Measurements from ENCODE around the genes CD93, GZF1 and CST11.

DNA sequence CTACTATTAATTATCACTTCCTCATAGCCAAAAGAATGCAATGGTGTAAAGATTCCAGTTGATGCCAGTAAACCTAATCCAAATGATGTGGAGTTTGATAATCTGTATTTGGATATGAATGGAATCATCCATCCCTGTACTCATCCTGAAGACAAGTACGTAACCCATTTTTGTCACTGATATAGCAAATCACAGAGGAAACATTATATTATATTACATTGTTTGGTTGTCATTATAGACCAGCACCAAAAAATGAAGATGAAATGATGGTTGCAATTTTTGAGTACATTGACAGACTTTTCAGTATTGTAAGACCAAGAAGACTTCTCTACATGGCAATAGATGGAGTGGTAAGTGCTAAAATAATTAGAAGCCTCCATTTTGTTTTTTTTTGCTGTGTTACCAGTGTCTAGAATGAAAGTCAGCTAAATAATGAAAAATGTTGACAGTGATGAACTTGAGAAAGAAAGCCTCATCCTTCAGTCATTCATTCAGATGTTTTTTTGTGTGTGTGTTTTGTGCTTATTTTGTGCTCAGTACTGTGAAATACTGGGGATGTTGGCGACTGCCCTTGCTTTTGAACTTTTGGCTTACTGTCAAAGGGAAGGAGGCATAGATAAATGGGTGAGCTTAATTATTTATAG is 23.2 kb downstream of the XRN2 start:
- RRBS, result no CpG with 5 or more reads among the region's 2 CpGs

- RRBS, result no CpG with 5 or more reads among the region's 15 CpGs
Observed at GRCh38 chr20:21506806-21507120, 7.1 kb downstream of the NKX2-2 start.

GRCh38 chr20:21520503-21521190 is 6.8 kb upstream of the NKX2-2 start:
- RRBS, result 60% methylated on average over 3 of the region's 34 CpGs

DNA sequence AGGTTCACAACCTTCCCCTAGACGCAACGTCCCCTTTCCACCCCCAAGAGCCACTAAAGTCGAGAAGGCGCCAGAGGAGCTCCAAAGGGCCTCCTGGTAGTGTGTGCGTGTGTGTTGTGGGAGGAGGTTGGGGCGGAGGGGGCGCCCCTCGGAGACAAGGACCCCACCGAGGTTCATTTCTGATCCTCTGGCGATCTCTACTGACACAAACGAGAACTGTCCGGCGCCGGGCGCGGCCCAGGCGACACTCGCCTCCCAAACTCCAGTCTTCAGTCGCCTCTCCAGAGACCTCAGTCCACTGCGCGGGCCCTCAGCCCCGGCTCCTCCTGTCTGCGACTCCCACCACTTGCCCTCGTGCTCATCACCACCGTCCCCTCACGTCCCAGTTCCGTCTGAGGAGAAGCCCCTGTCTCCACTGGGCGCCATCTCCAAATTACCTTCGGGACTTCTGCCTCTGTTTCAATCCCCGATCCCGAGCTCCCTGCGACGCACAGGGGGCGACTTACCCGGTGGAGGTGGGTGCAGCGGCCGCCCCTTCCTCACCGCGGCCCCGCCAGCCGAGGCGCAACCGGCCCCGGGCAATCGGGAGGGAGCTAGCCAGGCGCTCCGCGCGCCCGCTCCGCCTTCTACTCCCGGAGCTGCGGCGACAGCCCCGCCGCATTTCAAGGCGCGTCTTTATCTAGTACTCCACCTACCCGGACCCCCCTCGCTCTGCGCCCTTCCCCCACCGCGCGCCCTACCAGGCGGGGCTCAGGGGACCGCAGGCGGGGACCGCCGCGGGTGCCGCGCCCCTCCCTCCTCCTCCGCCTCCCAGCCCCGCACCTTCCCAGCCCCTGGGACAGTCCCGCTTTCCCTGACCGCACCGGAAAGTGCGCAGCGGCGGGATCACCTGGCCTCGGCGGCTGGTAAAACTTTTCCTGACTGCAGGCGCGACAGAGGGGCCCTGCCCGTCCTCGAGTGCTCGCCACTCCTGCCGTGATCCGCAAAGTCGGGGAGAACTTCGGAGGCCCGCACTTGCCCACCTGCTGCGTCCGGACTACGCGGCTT is 7.7 kb upstream of the NKX2-2 start:
- RRBS, result 85% methylated on average over 27 of the region's 96 CpGs

DNA sequence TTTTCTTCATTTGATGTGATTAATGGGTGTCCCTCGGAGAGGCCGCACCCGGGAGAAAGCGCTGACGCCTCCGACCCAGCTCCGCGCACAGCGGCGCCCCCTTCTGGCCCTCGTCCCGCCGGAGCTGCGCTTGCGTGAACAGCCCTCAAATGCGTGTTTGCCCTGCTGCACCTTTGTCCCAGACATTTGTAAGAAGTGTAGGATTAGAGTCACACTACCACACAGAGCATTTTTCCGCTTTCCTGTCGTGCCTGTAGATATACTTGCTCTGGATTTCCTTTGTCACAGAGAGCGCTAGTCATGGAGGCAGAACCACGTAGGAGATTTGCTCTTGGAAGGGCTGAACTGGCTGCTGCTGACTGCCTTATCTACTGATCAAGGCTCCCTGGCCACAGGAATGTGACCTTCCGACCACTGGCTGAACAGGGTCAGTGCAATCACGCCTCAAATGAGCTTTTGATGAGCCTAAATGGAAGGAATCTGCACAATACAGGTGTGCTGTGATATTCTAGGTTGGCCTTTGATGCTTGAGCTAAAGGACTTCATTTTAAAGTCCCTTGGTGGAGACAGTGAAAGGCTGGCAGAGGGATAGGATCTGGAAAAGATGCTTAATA is 62.4 kb downstream of the PAX1 start:
- RRBS, result 26% methylated on average over 10 of the region's 22 CpGs

DNA sequence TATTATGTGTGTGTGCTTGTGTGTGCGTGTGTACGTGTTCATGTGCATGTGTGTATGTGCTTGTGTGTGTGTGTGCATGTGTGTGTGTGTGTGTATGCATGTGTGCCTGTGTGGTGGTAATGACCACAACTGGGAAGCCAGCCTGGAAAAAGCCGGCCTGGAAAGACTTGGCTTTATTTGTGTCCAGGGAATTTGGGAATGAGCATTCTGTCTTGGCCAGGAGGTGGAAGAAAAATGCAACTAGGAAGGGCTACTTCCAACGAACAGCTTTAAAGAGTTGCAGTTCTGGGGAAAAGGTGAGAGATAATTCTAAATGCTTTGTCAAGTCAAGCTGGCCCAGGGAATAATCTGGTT is 157.6 kb downstream of the PAX1 start:
- RRBS, result no CpG with 5 or more reads among the region's 4 CpGs

DNA sequence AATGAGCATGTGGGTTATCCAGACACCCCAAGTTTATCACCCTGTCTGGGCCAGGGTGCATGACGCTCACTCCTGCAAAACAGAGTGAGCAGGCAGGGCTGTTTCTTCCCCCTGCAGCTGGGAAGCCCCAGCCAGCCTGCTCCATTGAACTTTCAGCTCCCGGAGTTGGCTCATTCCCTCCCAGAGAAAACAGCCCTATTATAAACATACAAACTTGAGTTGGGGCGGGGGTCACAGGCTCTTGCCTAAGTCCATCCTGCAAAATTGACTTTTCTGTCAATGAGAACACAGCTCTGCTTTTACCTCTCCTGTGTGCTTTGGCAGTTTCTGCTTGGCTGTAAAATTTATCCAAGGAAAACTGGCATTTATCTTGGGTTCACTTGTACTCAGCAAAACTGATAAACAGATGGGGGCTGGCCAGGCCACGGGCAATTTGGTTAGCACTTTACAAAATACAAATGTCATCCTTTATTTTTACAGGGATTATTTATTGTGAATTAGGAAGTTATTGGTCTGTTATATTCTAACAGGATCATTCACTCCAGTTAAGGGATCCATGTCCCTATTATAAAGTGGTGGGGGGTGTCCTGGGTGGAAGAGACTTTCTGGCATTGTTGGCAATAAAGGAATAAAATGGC is 154.9 kb downstream of the FOXA2 start:
- RRBS, result no CpG with 5 or more reads among the region's 4 CpGs

DNA sequence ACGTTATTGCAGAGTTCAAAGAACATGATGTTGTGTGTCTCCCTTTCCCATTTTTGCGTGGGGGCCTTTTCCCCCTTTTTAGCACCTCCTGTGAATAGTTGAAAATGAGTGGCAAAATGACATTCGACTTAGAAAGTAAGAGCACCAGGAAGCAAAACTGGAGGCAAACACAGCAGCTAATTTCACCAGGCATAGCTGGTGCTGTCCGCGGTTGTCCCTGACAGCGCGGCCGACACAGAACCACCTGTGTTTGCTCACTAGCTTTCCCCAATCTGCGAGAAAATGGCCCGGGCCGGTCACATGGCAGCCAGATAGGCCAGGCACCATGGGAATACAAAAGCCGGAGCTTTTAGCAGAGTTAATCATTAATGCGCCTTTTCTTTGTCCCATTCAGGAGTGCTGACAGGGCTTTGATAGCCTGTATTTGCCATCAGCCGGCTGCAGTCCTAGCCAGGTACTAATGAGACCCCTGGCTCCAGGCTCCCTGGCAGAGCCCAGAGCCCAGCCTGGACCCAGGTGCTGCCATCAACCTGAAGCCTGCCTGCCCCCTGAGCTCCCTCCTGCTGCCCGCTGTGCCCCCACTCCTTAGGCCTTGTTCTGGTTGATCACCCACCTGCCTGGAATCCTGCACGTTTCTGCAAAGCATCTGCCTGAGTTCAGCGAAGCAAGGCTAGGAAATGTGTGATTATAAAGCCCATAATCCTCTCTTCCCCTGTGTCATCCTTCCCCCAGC is 93.5 kb downstream of the FOXA2 start:
- RRBS, result 87% methylated on average over 3 of the region's 17 CpGs

GRCh38 chr20:22568710-22569333 is 15.6 kb downstream of the FOXA2 start:
- RRBS, result 78% methylated on average over 16 of the region's 45 CpGs

- RRBS, result 77% methylated on average over 4 of the region's 20 CpGs
Observed at GRCh38 chr20:22582467-22582755, 2.0 kb downstream of the FOXA2 start.

DNA sequence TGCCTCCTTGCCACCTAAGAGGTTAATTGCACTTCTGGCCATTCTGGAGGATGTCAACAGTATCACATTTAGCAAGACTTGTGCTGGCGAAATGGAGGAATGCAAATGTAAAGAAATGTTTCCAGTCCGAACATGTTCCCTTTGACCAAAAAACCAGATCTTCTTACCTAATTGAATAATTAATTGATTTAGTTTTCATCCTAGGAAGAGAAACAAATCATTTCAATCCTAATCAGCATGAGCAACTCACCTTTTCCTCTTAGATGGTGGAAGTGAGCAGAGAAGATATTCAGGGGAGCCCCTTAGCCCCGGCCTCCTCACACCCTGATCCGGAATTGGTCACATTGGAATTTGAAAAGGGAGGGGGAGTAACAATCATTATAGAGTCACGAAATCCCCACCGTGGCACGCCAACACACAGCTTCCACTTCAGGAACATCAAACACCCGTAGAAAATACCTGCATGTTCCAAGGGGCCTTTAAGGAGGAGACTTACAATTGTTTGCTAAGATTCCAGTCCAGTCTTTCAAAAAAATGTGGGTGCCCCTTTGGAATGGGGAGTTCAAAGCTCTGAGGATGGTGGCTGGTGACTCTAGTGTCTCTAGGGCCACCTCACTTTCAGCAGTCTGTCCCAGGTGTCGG is 2.7 kb downstream of the CD93 start:
- RRBS, result no CpG with 5 or more reads among the region's 9 CpGs

GRCh38 chr20:23084646-23085603 is 1.2 kb downstream of the CD93 start:
- RRBS, result 96% methylated on average over 4 of the region's 33 CpGs

DNA sequence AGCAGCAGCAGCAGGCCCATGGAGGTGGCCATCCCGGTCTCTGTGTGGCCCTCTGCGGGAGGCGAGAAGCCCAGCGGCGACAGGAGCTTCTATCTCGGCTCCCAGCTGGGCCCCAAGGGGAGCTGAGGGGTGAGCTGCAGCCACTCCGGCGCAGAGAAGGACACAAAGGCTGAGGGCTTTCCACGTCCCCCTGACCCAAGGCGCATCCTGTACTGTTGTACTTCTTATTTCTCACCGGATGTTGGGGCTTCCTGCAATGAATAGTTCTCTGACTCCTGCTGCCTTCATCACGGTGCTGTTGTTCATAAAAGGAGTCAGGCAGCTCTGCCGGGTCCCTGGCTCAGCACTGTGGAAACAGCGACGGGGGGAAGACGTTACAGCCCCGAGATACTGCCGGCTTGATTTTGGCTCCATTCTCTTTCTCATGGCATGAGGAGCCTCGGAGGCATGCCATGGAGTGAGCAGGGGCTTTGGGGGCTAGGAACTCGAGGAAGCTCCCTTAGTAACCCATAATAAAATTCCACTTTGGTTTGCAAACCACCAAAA is at the start of gene CD93:
CD93 (minus strand) TSS at position 164 of the 546 bp plus-strand sequence.
- RRBS, result 35% methylated on average over 11 of the region's 20 CpGs

DNA sequence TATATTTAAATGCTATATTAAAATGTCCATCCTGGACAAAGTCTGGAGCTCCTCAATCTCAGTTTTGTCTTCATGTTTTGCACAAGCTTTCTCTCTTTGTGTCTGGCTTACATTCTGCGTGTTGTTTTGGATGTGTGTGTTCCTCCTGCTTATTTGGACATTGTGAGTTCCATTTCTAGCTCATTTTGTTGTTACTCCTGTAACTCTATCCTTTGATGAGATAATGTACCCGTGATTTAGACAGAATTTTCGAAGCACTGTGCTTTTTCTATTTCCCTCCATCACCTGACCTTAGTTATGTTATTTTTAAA is 54.4 kb upstream of the CD93 start:
- RRBS, result no CpG with 5 or more reads among the region's 3 CpGs

GRCh38 chr20:23145050-23145958 is 59.2 kb upstream of the CD93 start:
- RRBS, result no CpG with 5 or more reads among the region's 15 CpGs

- RRBS, result under 1% methylated on average over 64 of the region's 106 CpGs
Observed at GRCh38 chr20:23361711-23362516, at the start of gene GZF1. GZF1 (plus strand) TSS chr20:23362182.

DNA sequence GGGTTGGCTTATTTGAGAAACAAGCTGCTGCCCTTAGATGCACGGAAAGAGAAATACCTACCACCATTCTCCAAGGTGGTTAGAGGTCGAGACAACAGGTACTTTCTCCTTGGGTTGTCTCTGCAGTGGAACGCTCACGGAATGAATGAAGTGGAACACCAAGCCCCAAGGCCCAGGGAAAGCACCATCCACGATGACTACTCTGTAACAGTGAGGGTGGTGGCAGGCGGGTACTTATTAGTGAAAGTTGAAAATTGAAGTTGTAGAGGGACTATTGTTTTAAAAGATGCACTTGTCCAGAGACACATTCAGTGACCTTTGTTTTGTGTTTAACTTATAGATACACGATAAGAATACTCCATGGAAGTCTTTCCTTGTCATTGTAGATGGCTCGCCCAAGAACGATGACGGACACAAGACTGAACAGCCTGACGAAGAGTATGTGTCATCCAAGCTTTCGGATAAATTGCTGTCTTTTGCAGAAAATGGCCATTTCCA is 7.8 kb downstream of the GZF1 start:
- RRBS, result no CpG with 5 or more reads among the region's 12 CpGs

DNA sequence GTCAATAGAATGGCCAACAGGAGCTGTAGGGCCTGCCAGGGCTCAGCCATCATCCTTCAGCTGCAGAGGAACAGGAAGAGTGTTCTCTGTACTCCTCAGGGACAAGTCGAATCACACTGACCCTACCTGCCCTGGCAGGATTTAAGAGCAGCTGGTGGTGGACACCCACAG is at the start of gene CST11:
CST11 (minus strand) TSS at position 118 of the 171 bp plus-strand sequence.
- RRBS, result no CpG with 5 or more reads among the region's 1 CpG

DNA sequence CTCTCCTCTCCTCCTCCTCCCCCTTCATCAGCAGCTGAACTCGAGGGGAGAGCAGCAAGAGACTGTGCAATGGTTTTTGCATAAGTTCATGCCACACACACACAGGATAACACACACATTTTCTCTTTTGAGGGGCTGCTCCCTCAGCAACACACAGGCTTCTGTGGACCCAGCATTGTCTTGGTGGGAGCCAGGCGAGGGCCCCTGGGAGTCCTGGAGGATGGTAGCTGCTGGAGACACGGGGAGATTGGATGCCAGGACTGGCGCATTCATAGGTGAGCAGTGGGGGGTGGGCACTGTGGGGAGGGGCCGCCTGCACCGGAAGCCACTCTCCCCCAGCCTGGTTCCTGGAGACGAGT is 233 bp upstream of the CST11 start:
- RRBS, result no CpG with 5 or more reads among the region's 7 CpGs

DNA sequence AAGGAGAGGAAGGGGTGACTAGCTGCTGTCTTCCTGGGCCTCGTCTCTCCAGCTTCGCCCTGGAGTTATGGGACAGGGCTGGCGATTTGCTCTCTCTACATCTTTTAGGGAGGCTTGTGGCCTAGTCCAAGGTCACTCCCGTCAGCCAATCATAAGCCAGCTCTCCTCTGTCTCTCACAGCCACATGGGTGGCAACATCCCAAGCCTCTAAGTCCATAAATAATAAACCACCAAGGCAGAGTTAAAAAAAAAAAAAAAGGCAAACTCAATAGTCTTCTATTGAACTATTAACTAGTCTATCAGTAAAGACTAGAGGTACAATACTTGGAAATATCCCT is 7.3 kb downstream of the CST3 start:
- RRBS, result no CpG with 5 or more reads among the region's 4 CpGs